ENCODE results near the gene STIM2.

DNA sequence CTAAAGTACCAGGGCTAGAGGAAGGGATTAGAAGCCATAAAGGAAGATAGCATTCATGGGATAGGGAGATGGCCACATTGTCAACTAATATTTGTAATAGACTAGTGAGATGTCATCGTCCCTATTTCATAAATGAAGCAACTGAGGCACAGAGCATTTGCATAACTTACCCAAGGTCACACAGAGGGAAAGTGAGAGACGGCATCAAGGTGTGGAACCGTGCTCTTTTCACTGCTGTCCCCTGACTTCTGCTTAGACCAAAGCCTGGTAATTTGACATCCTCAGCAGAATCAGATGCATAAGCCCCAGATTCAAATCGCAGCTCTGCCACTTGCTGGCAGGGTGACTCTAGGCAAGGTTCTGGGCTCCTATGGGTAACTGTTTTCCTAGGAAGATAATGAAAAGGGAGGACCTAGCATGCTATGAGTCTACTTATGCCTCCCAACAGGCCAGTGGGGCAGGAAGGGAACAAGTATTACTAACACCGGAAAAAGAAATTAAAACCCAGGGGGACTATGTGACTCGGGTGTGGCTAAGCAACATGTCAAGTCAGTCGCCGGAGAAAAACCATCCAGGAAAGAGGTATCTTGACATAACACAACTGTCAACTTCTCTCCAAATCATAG lies 45.7 kb upstream of the RBPJ start:
- PRO-cap: no peak
- CAGE, long polyA plus RNA: no peak

- PRO-cap: bidirectional peak, plus-strand start at chr4:26320009, minus-strand start at chr4:26319953
- CAGE, long polyA plus RNA: no peak
These were observed 1.0 kb upstream of the RBPJ start for GRCh38 chr4:26319908-26320108.

DNA sequence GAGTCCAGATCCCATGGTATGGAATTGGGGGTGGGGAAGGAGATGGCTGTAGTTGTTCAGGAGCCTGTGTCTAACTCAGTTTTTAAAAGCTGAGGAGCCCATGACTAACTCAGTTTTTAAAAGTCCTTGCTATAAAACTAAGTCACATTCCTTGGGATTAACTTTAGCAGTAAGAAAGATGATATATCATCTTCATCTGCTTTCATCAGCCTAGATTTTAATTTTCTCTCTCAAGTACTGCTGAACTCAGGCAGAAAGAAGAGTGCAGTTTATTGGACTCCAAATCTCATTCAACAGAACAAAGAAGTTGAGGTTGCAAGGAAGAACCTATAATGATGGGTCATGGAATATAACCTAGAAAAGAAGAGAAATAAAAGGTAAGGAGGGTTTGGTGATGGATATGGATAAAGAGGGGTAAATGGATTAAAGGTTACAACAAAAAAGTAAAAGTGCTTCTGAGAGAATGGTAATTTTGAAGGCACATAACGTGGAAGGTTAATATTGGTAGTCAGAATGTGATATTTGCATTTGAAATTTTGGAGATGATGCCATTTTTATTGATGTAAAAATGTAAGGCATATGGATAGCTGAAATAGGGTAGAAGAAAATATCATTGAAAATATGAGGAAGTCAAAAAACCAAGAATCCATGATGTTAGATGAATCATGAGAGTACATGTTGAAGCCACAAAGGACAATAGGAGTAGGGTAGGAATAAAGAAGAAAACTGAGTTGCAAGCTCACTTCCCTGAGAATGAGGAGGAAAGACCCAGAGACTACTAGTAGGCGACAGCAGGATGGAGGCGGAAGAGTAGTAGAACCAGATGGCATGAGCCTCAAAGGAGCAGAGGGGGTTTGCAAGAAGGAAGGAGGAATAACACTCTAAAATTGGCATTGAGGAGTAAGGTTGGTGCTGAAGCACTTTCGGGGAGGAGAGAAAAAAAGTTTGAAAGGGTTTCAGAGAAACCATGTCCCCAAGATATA lies 96.0 kb upstream of the STIM2 start:
- PRO-cap: no peak
- CAGE, long polyA plus RNA: no peak

GRCh38 chr4:26826479-26827337 lies 33.9 kb upstream of the STIM2 start:
- PRO-cap: no peak
- CAGE, long polyA plus RNA: no peak

DNA sequence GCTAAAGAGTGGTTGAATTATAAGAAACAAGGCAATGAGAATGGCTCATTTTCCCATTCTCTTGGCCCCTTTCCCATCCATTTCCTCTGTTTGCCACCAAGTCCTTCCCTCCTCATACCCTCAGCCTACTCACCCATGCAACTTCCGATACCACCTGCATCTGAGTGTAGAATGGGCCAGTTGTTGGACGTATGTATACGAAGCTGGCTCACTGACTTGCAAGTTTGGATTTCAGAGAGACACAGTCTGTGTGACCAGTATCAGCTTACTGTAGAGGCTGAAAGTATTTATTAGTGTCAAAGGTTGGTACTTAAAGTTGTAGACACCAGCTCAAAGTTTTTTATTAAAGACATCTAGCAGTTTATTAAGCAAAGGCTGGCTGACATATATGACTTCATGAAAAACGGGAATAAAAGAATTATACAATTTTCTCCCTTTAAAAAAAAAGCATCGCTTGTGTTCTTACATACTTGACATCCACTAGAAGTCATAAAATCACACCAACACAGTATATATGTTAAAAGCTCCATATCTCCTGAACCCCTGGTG lies 22.5 kb upstream of the STIM2 start:
- PRO-cap: no peak
- CAGE, long polyA plus RNA: no peak

GRCh38 chr4:26860099-26861079 lies at the start of gene STIM2:
Gene STIM2 (plus strand): TSS chr4:26860841.
- PRO-cap: bidirectional peak, plus-strand start at chr4:26860841, minus-strand start at chr4:26860581
- CAGE, long polyA plus RNA: start-site peak on the plus strand at chr4:26860747-26860843, 50 and 135 reads in 2 replicates

DNA sequence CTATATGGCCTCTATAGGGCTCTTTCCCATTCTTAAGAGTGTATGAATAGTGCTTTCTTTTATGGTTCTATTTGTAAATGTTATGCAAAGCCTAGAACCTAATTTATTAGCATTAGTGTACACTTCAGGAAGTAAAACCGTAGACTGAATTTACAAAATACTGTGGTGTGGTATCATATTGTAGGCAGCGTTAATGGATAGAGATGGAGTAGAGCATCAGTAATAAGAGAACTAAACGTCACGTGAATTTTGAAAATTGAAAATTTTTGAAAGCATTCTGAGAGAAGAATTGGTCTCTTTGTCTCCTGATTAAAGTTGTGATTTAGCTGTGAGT lies 2.8 kb downstream of the STIM2 start:
- PRO-cap: bidirectional peak, plus-strand start at position 178 of the sequence, minus-strand start at position 146 of the sequence
- CAGE, long polyA plus RNA: no peak

- PRO-cap: no peak
- CAGE, long polyA plus RNA: no peak
These were observed 26.4 kb downstream of the STIM2 start for GRCh38 chr4:26886960-26887503.

- PRO-cap: no peak
- CAGE, long polyA plus RNA: no peak
These were observed 215.0 kb downstream of the STIM2 start for GRCh38 chr4:27075609-27076129.

DNA sequence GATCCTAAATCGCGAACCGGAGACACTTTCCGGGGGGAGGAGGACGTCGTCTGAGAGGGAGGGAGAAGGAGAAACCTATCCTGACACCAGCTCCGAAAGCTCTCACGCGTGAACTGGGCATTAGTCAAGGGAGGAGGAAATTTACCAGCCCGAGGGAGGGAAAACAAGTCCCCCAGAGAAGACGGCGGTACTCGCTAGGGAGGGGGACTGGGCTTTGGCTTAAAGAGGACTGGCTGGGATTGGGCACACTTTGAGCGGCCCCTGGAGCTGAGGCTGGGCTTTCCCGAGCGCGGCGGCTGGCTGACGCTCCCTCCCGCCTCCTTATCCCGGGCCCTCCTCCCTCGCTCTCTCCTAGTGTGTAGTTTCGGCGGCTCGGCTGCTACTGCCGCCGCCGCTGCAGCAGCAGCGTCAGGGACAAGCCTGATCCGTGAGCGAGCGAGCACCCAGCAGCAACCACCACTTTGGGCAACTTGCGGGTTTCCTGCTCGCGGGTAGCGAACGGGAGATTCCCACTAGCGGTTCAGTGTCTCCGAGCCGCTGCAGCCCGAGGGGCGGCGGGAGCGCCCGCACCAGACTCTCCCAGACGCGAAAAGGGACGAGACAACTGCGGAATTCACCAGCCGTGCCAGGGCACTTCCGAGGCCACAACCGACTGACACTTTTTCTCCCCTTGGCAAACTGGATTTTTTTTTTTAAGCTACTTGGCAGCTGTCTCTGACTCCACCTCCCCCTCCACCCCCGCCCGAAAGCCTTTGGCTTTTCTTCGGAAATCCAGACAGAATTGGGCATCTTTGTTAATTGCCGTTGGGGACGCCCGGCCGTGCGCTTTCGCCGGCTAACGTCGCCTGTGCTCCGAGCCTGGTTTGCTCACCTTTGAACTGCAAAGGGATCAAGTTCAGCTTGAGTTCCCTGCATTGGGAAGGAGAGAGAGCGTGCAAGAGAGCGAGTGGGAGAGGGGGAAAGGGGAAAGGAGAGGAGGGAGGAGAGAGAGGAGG lies 573 bp upstream of the PCDH7 start:
- PRO-cap: no peak
- CAGE, long polyA plus RNA: no peak

- PRO-cap: no peak
- CAGE, long polyA plus RNA: no peak
These were observed 1.6 kb downstream of the DTHD1 start for GRCh38 chr4:36283115-36283413.

DNA sequence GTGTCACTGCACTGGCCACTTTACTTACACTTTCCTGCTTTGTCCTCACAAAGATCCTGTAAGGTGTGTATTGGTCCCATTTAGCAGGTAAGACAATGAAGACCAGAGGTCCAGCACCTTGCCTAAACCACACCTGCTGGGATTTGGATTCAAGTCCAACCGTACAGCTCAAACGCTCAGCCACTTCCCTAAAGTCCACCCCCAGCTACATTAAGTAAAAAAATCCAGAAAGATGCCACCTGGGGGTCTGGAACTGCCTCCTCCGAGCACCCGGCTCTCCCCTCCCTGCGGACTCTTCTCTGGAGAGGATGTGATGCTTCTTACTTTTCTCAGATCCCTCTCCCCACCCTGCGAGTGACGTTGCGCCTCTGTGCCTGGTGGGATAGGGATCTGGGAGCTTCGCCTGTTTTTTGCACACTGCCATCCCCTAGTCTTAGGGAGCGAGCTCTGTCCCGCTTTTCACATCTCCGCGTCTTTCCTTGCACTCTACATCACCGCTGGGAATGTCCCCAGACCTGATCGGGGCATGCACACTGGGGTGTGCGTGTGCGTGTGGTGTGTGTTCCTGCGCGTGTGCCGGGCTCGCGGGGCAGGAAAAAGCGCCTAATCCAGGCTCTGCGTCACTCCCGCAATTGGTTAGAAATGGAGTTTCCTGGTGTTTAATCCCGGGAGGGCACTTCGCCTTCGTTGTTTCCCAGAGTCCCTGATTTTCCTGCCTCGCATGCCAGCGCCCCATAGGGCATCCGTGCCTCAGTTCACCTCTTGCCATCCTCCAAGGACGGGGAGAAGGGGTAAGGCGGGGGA lies 1.1 kb upstream of the TBC1D1 start:
- PRO-cap: no peak
- CAGE, long polyA plus RNA: no peak

DNA sequence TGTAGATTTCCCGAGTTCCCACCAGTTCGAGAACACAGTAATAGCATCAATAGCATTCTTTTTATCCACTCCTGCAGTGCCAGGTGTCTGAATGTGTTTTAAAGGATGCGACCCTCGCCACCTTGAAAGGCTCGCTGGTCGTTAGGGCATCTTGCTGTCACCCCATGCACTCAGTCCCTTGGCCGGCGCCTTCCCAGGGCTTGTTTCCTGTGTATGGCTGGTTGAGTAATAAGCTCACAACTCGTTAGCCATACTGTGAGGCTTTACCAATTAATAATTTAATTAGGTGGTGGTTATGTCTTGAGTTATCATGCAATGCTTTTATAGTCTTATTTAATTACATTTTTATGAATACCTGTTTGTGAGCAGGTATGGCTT lies 18.0 kb downstream of the PTTG2 start:
- PRO-cap: no peak
- CAGE, long polyA plus RNA: no peak

DNA sequence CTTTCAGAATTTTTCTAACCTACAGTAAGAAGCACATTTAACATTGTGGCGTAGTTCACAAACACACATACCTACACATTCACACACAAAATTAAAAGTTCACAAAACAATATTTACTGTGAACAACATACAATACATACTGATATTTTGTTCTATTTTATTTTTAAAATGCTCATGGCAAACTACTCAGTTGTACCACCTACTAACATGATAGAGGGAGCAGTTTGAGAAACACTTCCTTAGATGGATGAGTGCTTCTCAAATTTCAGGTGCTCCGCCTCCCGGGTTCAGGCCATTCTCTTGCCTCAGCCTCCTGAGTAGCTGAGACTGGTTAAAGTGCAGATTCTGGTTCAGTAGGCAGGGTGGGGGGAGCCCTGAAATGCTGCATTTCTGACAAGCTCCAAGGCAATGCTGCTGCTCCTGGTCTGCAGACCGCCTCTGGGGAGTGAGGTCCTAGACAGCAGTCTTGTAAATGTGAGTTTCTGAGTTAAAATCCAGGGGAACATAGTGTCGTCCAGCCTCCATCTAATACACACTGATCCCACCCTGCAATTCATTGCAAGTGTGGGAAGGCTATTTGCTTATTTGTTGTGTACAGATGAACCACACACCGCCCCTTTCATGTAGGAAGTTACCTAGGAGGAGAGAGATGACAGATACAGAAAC lies 86.9 kb downstream of the PTTG2 start:
- PRO-cap: no peak
- CAGE, long polyA plus RNA: no peak

DNA sequence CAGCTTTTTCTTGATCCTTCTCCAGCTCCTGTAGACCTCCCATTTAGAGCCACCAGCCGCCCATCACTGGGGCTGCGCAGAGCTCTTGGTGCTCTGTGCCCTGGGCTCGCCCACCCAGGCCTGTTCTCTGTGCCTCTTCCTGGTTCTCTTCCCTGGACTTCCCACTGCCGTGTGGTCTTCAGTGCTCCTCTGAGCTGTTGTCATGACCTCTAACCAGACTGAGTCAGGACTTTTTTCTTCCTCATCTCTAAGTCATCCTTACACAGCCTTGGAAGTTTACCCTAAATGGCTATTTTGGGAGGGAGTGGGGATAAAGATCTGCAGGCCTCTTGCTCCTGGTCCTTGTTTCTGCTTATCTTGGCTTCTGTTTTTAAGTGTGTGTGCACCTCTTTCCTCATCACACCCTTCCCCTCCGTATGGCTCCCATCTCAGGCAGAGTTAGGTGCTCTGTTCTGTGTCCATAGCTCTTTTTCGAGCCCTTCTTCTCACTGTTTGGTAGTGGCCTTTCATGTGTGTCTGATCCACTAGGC lies 122.5 kb downstream of the PTTG2 start:
- PRO-cap: no peak
- CAGE, long polyA plus RNA: no peak

- PRO-cap: no peak
- CAGE, long polyA plus RNA: no peak
These were observed 180.5 kb downstream of the PTTG2 start for GRCh38 chr4:38140488-38141294.

GRCh38 chr4:38266688-38266887 lies 306.4 kb downstream of the PTTG2 start:
- PRO-cap: no peak
- CAGE, long polyA plus RNA: no peak

GRCh38 chr4:38319612-38320272 lies 344.3 kb upstream of the KLF3 start:
- PRO-cap: no peak
- CAGE, long polyA plus RNA: no peak

GRCh38 chr4:38562570-38563411 lies 101.2 kb upstream of the KLF3 start:
- PRO-cap: no peak
- CAGE, long polyA plus RNA: no peak

DNA sequence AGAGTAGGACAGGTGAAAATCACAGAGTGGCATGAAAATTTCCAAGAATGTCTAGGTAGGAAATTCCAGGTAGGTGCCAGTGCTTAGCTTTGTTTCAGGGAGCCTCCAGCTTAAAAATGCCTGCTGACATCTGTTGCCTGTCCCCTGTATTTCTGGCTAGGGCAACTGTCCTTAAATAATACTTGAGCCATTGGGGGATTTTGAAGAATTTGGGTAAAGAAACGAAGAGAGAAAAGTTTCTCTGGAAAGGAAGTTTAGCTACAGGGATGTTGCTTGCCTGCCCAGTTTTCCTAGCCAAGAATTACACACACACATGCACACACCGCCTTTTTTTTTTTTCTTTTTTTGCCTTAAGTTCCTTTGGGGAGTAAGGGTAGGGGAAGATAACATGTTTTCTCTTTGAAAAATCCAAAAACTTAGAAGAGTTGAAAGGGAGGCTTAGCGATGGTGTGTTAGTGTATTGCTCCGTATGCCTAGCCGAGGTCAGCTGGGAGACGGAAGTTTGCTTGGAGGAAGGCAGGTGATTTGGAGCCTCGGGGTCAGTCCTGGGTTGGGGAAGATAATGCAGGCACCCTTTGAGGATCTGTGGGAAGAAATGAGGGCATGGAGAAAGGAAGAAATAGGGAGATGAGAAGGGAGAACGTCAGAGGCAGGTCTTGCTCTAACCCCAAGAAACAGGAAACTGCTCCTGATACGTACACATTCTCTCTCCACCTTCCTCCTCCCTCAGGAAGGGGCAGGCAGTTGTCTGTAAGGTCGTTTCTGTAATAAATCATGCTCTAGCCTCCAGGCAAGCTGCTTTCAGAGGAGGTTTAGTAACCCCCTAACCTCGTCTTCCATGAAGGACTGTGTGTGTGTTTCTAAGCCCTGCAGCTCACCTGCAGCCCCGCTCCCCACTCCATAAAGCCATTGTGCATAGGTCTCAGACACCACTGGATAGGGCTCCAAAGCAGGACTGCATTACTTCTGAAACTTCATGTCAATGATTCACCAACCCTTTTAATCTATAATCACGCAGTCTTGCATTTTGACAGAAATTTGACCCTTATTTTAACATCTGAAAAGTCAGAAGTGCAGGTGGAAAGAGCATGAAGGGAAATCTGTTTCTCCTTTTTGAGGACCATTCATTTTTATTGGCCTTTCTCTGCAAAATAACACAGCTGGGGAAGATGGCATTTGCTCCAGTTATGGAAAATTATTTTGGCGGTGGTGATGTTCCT lies 10.5 kb downstream of the KLF3 start:
- PRO-cap: no peak
- CAGE, long polyA plus RNA: no peak

Measured in B cell (primary cell).